ENCODE results near the gene ZNF333.

GRCh38 chr19:14355651-14356315, 25.5 kb upstream of the ADGRE5 start:
- PRO-cap = no peak
- RAMPAGE, long total RNA, 4 experiments = no peak in any of the 4 experiments

- PRO-cap = no peak
- RAMPAGE, long total RNA, 4 experiments = no peak in any of the 4 experiments
These were observed 2.7 kb downstream of the ADGRE5 start for GRCh38 chr19:14383429-14384760.

- PRO-cap = no peak
- RAMPAGE, long total RNA, 4 experiments = no peak in any of the 4 experiments
These were observed 12.4 kb downstream of the DDX39A start for GRCh38 chr19:14406479-14407435.

- PRO-cap = no peak
- RAMPAGE, long total RNA, 4 experiments = no peak in any of the 4 experiments
These were observed 7.9 kb downstream of the PKN1 start for GRCh38 chr19:14440870-14441625.

- PRO-cap = no peak
- RAMPAGE, long total RNA, 4 experiments = no peak in any of the 4 experiments
These were observed 13.6 kb downstream of the NDUFB7 start for GRCh38 chr19:14558133-14558746.

- PRO-cap = no peak
- RAMPAGE, long total RNA, 4 experiments = no peak in any of the 4 experiments
These were observed 9.8 kb downstream of the NDUFB7 start for GRCh38 chr19:14561733-14562736.

DNA sequence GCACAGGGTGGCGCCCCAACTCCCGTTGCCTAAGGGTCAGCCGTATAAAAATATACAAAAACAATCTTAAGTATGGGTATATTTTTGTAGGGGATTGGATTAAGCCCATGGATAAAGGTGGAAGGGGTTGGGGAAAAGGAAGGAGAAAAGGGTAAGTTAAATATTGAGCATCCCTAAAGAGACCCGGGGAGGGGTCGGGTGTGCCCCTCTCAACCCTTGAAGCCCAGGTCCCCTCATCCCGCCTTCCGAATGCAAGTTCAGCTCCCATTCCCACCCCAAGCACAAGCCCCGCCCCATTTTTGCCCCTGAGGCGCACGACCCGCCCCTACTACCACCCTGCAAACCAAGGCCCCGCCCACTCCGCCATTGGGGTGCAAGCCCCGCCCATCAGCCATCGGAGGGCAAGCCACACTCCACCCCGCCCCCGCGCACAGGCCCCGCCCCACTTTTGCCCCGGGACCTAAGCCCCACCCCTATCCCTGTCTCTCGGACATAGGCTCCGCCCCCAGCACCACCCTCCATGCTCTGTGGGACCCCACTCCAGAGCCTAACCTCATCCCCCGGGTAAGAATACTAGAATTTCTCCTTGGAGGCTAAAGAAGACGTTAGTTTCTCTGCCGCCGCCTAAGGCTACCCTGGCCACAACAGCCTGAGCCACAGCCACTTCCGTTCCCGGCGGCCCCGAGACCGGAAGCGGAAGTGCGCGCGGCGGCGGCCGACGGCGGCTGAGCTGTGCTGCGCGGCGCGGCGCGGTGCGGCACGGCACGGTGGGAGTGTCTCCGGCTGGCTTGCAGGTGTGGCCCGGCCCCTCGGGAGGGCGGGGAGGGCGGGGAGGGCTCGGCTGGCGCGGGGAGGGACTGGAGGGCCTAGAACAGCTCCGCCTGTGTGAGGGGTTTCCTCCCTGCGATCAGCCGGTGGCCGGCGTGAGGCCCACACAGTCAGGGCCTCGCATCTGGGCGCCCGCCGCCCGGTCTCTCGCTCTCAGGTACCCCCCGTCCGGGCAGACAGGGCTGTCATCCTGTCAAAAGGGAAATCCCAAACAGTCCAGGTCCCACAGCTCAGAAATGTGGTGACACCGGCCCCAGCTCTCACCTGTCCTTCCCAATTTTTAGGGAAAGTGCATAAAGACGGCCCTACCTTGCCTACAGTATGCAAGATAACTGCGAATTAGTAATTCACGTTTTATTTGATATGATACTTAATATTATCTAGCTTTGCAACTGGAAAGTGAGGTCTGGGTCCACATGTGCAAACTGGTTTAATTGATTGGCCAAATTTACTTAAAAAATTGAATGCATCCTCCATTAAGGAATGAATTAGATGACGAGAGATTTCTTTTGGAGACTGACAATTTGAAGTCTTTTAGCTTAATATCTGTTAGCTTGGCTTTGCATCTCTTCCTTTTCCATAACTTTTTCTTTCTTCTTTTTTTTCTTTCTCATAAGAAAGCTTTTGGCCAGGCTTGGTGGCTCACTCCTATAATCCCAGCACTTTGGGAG, at the start of gene ZNF333:
Gene ZNF333 (plus strand): TSS at position 692 of the 1,499 bp plus-strand sequence.
- PRO-cap = bidirectional peak, plus-strand start at position 711 of the sequence, minus-strand start at position 674 of the sequence
- RAMPAGE, long total RNA, 4 experiments = start-site peak on the plus strand in 1 of 4 experiments, centred at position 730 of the sequence, 24 reads per replicate

DNA sequence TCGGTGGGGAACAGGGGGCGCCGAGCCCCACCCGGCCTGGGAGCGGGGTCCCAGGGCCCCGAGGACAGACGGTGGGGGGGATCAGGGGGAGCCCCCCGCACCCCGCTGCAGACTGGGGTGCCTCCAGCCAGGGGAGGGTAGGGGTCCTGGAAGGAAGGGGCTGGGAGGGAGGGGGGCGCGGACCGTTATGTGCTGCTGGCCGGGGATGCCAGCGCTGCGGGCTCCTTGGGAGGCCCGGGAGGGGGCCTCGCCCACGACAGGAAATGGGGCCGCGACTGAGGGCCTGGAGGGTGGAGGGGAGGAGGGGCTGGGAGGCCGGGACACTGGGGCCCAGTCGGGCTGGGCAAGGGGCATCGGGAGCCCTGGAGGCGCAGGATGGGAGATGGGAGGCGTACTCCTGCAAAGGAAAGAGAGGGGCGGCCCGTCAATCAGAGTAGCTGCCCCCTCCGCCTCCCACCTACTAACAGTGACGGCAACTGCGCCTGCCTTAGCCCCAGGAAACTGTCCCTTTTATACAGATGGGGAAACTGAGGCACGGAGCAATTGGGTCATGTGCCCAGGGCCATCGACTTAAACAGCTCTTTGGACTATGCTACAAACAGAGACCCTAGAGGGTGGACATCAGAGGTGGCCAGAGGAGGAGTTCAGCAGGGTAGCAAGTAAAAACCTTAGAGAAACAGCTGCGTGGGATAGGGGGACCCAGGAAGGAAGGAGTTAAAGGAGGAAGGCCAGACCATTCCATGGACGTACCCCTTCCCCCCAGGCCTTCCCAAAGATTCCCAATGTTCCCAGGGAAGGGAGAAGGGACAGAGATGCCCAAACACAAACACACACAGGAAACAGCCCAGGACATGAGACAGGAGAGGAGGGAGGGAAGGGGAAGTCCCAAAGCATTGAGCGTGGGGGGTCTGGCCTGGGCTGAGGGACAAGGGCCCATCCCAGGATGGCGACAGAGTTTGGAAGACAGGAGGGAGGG, 620 bp downstream of the SYDE1 start:
- PRO-cap = no peak
- RAMPAGE, long total RNA, 4 experiments = no peak in any of the 4 experiments

DNA sequence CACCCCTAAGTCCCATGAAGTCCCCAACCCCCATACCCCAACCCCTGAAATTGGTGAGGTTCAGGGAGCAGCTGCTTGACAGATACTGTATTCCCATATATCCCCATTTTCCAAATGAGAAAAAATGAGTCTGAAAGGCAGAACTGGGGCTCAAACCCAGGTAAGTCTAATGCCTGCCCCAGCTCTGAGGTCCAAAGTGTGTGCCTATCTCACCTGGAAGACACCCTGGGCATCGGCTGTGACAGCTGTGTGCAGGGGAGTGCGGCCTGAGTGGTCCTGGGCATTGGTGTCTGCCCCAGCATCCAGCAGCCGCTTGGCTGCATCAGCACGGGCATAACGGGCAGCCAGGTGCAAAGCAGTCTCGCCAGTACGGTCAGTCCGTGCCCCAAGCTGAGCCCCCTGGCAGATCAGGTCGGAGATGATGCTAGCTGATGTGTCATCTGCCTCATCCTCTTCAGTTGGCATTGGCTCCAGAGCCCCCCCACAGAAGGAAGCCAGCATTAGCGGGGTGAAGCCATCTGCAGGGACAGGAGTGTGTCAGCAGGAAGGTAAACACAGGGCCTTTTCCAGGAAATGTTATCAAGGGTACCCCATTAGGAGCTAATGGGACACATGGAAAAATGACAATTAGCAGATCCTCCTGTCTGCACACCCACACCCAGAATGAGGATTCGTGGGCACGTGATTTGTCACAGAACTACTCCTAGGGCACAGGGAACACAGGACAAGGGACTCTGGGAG, 35.1 kb downstream of the NOTCH3 start:
- PRO-cap = no peak
- RAMPAGE, long total RNA, 4 experiments = start-site peak on the minus strand in 1 of 4 experiments, centred at position 380 of the sequence, 29 reads per replicate

DNA sequence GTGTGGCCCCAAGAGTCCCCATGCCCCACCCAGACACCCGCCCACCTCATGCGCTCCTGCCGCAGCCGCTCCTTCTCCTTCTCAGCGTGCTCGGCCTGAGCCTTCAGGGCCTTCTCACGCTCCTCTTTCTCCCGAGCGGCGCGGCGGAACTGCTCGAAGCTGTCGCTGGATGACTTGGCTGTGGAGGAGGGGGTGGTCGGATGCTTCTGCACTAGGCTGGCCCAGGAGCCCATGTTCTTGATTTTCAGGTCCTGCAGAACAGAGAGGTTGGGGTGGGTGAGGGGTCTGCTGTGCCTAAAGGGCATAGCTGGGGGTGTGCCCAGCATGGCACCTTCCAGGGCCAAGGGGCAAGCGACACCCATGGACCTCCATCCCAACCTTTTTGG, 6.8 kb upstream of the EPHX3 start:
- PRO-cap = no peak
- RAMPAGE, long total RNA, 4 experiments = no peak in any of the 4 experiments

DNA sequence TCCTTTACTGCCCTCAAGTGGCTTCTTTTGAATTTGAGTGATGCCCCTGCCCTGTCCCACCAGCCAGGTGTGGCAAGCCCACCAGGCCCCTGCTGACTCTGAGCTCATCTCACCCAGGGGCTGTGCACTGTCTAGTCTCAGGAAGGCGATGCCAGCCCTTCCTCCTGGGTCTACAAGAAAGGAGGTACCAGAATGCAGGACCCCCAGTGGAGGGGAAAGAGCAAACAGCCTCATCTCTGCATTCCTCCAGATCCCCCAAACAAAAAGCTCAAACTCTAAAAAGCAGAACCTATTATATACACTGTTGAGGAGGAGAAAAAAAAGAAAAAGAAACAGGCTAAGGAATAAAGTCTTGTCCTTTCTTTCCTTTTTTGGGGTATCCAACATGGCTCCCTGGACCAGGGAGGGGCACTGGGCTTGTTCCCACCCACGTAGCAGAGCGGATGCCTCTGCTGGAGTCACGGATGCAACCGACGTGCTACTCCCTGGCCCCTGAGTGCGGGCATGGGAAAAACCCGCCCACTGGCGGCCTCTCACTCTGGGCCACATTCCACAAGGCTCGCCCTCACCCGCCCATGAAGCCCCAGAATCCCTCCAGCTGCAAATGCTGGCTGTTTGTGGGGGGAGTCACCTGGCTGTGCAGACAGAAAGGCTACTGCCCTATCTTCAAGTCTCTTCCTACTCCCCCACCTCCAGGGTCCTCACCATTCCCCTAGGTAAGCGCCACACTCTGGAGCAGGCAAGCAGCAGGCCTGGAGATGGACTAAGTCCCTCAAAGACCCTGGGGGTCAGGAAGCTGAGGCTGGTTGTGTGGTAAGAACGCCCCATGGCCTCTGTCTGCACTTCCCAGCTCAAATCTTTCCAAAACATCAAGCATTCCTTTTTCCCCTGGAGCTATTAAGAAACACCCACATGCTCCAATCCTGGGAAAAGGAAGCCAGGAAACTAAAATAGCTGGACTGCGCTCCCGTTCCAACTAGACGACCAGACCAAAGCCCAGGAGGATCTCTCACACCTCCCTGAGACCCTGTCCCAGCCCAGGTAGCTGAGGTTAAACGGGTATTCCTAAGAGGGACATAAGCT, 17.7 kb upstream of the EPHX3 start:
- PRO-cap = no peak
- RAMPAGE, long total RNA, 4 experiments = no peak in any of the 4 experiments

DNA sequence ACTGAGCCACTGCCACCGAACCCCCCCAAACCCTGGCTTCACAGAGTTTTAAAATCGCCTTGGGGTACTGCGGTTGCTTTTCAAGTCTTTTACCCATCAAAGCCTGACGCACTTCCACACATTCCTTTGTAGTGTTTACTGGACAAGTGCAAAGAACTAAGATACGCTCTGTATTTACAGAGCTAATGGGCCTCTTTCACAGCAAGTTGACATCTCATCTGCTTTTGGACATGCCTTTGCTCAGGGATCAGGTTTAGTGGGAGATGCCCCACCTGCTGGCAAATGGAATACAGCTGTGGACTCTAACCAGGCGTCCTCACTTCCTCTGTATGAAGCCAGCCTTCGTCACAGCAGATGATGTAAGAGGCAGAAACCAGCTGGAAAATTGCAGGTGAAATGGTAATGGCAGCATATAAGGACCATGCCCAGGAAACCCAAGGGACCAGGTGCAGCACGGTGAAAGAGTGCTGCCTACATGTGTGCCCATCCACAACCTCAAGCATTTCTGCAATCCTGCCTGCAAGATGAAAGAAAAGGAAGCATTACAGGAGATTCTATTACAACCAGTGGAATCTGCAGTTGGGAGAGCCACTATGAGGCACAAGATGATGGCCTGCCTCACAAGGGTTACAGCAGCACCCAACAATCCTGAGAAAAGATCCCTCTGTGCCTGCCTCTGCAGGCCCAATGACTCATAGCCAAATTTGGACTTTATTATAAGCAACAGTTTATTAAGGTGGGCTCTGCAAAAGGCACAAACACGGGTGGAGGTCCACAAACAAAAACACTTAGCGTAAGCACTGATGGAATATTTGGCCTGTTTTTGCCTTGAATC, 34.7 kb downstream of the BRD4 start:
- PRO-cap = no peak
- RAMPAGE, long total RNA, 4 experiments = no peak in any of the 4 experiments

DNA sequence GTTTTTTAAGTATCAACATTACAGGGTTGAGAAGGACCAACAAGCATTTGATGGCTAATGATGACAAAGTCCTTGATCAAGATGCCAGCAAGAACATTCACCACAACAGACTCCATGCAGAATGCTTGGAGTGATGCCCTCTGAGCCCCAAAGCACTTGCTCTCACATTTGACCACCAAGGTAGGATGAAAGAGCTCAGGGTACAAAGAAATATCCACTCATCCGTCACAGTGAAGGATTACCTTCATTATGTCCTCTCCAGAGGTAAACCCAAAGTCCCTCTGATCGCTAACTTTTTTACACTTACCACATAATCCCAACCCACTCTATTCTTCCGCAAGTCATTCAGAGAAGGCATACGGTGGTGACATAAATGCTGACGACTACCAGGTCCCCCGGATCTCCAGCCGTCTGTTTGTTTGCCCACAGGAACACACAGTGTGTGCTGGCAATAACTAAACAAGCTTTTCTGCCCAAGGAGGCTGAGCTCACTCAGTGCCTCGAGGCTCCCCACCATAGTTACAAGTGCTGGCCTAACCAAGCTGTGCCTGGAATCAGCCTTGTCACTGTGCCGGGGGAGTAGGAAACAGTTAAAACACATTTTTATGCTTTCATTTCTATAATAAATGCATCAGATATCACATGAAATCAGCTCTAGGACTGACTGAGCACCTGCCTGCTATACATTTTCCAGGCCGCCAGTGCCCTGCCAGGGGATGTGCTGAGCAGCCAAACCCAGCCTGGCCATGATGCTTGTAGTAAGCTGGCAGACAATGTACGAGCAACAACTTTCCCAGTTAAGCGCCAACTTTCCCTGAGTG, 28.3 kb downstream of the BRD4 start:
- PRO-cap = no peak
- RAMPAGE, long total RNA, 4 experiments = no peak in any of the 4 experiments

GRCh38 chr19:15374660-15375300, 4.8 kb downstream of the AKAP8 start:
- PRO-cap = no peak
- RAMPAGE, long total RNA, 4 experiments = no peak in any of the 4 experiments

DNA sequence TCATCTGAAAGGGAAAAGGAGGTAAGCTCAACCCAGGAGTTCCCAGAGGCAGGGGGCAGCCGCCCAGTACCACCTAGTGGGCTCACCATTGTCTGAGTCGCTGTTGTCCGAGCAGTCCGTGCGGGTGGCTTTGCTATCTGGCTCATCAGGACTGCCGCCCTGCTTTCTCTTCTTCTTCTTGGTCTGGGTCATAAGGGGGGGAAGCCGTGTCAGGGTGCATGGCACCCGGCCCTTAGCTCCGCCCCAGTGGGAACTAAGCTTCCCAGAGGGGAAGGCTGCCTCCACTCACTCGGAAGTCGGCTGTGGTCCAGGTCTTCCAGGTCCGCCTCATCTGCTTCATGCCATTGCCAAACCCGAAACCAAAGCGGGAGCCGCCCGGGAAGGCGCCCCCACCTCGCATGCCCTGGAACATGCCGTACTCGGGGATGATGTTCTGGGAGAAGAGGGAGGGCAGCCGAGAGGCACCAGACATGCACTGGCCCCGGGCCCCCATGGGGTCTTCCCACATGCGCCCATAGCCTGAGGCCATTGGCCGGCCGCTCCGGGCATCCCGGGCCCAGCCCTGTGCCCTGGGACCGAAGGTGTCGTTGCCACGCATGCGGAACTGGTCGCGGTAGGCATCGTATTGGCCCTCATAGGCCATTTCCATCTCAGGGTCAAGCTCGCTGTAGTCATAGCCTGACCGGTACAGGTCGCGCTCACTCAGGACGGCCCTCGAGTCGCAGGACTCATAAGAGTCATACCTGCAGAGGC, 17.8 kb downstream of the AKAP8L start:
- PRO-cap = no peak
- RAMPAGE, long total RNA, 4 experiments = start-site peak on the minus strand in 1 of 4 experiments, centred at position 404 of the sequence, 291 reads per replicate

- PRO-cap = no peak
- RAMPAGE, long total RNA, 4 experiments = no peak in any of the 4 experiments
These were observed 3.3 kb upstream of the AKAP8L start for GRCh38 chr19:15421870-15422668.

DNA sequence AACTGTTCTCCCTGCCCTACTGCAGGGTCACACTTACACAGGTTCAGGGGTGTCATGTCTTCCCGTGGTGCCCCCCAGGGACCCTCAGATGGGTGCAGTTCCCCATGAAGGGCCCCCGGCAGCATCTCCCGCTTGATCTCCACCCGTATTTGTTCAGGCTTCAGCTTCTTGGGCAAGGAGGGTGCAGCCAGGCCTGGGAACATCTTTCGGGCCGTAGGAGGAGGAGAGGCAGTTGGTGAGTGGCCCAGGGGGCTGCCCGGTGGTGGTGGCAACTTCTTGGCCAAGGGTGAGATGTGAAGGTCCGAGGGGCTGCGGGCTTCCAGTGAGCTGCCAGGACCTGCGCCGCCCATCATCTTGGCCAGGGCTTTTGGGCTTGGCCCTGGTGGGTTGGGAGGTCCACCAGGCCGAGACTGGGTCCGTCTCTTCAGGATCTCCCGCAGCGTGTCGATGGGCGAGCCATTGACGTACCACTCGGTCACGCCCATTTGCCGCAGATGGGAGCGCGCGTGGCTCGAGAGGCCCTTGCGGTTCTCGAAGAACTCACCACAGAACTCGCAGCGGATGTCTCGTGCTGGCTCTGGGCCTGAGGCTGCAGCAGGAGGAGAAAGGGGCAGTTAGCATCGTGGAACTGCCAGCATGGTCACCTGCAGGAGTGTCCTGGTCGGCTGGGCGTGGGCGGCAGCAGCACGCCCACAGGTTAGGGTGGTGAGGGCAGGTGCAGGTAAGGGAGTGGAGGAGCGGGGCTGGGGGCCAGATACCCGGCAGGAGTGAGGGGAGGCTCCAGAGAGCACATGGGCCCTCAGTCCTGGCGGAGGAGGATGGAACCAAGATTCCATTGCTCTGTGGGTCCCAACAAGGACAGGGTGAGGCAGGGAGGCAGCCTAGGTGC, 8.4 kb upstream of the AKAP8L start:
- PRO-cap = no peak
- RAMPAGE, long total RNA, 4 experiments = no peak in any of the 4 experiments

DNA sequence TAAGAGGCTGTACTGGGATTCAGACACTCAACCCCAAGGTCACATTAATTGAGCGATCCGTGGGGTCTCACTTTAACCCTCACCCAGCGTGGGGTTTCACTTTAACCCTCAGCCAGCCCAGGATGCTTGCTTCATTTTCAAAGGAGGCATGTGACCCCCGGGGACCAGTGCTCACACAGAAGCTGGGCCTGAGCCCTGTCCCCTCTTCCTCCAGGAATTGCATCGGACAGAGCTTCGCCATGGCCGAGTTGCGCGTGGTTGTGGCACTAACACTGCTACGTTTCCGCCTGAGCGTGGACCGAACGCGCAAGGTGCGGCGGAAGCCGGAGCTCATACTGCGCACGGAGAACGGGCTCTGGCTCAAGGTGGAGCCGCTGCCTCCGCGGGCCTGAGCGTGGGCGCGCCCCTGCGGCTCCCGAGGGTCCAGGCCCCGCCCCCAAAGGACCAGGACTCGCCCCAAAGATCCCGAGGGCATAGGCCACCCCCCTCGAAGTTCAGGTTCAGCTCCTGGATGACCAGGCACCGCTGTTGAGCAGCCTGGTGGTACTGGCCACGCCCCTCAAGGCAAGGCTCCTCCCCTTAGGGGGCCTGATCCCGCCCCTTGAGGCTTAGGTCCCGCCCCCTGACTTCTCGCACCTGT, 42.9 kb downstream of the CYP4F22 start:
- PRO-cap = no peak
- RAMPAGE, long total RNA, 4 experiments = no peak in any of the 4 experiments

DNA sequence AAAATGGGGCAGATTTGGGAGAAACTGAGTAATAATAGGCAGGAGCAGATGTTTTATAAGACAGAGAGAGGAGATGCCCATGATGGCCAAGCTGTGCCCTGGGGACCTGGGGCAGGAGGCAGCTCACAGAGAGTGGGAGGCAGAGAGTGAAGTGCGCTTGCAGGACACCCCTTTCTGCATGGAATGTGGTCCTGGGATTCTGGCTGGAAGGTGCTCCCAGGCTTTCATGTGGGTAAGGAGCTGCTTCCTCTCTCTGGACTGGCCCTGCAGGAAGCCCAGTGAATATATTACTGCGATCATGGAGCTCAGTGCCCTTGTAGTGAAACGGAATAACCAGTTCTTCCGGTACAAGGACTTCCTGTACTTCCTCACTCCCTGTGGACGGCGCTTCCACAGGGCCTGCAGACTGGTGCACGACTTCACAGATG, 7.8 kb downstream of the CYP4F8 start:
- PRO-cap = no peak
- RAMPAGE, long total RNA, 4 experiments = no peak in any of the 4 experiments

GRCh38 chr19:15871301-15871913, 26.5 kb downstream of the CYP4F2 start:
- PRO-cap = no peak
- RAMPAGE, long total RNA, 4 experiments = no peak in any of the 4 experiments